Hematopoietic multipotent progenitor cell (in vitro differentiated cells): ENCODE data around the genes OVOL2 and KAT14.

DNA sequence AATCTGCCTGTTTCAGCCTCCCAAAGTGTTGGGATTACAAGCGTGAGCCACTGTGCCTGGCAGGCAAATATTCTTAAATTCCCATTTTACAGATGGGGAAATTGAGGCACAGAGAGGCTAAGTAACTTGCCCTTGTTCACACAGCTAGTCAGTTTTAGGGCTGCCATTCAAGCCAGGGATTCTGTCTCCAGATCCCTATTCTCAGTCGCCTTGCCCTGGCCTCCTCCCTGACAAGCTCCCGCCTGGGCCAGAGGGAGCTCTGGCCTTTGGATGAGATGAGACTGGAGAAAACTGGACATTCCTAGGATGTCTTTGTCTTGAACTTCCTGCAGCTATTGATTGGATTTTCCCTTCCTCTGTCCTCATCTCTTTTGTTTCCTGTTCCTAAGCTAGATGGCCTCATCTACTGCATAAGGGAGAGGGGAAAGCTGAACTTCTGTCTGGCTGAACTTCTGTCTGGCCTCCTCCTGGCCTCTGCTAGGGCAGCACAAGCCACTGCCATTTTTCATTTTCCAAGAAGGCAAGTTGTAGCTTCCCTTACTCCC is 90.6 kb downstream of the NDUFAF5 start:
- CAGE, long polyA plus RNA = no peak

DNA sequence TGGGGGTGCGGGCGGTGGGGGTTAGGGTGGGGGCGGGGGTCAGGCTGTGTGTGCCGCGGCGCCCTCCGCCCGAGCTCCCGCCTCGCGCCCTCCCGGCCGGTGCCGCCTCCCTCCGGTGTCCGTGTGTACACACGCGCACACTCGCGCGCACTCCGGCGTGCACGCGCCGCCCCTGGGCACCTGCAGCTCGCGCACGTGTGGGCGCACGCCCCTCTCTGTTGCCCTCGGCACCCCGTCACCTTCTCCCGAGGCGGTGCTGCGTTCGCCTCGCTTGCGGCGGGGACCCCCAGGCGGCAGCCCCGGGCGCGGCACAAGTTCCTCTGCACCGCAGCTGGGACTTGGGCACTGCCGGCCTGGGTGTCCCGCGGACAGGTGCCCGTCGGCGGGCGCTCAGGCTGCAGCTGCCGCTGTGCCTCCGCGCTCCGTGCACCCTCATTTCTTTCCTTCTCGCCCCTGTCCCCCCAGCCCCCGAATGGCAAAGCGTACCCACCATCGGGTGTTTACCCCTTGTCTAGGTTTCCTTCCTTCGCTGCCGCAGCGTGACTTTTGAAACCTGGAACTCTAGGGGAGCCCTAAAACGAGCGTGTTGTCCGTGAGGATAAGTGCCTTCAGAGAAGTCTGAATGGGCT is 628 bp downstream of the MACROD2 start:
- CAGE, long polyA plus RNA = no peak

GRCh38 chr20:14924493-14924748 is 587.0 kb upstream of the FLRT3 start:
- CAGE, long polyA plus RNA = no peak

GRCh38 chr20:15937268-15937663 is 636.0 kb downstream of the KIF16B start:
- CAGE, long polyA plus RNA = no peak

DNA sequence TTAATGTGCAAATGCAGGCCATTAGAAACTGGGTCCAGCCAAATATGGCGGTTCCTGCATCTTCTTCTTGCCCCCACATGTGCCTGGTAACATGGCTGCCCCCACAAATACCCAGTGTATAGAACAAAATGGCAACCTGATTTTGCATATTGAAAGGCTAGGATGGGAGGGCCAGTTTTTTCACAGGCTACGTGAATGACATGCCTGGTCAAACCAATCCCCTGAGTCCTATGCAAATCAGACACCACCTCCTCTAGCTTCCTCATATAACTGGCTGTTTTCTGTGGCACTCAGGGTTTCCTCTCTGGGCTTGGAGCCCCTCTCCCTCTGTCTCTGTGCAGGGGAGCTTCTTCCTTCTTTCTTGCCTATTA is 372.1 kb downstream of the KIF16B start:
- CAGE, long polyA plus RNA = no peak

DNA sequence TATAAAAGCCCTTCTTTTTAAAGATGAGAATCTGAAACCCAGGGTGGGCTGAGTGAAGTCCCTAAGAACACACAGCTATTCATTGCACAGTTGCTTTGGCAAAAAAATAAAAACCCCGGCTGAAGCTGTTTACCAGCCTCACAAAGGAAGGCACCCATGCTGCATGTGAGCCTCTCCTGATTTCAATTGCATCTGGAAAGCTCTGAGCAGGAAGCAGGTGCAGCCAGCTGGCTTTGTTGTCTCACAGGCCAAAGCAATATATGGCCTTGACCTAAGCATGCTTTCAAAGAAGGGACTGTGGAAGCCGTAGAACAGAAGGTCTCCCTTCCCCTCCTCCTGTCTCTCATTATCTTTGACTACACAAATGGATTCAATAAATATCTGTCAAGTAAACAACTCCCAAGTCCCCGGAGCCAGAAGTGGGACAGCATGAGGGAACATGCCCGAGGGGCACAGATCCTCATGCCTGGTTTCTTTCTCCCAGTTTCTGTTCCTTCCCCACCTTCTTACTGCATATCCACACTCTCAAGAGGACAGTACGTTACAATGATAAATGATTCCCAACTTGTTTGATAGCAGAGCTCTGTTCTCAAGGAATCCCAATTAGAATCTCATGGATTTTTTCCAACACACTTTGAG is 57.2 kb upstream of the PCSK2 start:
- CAGE, long polyA plus RNA = no peak

GRCh38 chr20:17501638-17502433 is 29.3 kb downstream of the BFSP1 start:
- CAGE, long polyA plus RNA = no peak

- CAGE, long polyA plus RNA = no peak
Measured at GRCh38 chr20:17520489-17520945, 10.7 kb downstream of the BFSP1 start.

GRCh38 chr20:17570326-17571068 is 622 bp downstream of the DSTN start:
- CAGE, long polyA plus RNA = no peak

DNA sequence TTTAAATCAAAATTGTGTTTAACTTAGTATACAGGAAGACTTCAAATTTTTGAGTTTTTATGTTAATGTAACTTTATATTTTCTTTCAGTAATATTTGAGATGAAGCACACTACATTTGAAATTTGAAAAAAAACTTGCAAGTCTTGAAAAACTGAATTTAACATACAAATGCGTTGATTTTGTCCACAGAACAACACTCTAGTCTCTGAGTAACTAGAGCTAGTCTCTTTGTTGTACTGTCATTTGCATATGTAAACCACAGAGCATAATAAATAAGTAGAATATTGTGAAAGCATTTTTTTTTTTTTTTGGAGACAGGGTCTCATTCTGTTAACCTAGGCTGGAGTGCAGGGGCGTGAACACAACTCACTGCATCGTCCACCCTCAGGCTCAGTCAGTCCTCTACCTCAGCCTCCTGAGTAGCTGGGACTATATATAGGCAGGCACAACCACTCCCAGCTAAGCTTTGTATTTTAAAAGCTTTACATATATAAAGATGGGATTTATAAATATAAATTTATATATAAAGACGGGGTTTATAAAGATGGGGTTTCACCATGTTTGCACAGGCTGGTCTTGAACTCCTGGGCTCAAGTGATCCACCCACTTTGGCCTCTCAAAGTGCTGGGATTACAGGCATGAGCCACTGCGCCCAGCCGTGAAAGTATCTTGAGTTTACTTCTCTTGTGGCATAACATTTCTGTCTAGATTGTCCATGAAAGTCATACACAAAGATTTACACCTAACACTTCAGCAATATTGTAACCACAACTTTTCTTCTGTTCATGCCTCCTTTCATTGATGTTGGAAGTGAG is 5.5 kb downstream of the DSTN start:
- CAGE, long polyA plus RNA = no peak

GRCh38 chr20:17655209-17656300 is 26.5 kb downstream of the RRBP1 start:
- CAGE, long polyA plus RNA = no peak

GRCh38 chr20:17710556-17710956 is 10.8 kb downstream of the BANF2 start:
- CAGE, long polyA plus RNA = no peak

GRCh38 chr20:17808348-17808768 is 108.6 kb downstream of the BANF2 start:
- CAGE, long polyA plus RNA = no peak

DNA sequence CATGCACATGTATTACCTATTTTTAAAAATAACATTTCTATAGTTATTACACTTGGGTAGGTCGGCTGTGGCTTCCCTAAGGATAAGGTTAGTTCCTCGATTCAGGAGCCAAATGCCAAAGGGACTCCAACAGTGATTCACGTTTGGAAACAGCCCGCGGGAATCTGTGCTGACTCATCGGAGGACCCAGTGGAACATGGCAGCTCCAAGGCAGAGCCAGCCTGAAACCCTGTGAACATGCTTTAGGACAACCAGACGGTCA is 133.4 kb downstream of the SNX5 start:
- CAGE, long polyA plus RNA = no peak

GRCh38 chr20:17854034-17854761 is 114.4 kb downstream of the SNX5 start:
- CAGE, long polyA plus RNA = no peak

DNA sequence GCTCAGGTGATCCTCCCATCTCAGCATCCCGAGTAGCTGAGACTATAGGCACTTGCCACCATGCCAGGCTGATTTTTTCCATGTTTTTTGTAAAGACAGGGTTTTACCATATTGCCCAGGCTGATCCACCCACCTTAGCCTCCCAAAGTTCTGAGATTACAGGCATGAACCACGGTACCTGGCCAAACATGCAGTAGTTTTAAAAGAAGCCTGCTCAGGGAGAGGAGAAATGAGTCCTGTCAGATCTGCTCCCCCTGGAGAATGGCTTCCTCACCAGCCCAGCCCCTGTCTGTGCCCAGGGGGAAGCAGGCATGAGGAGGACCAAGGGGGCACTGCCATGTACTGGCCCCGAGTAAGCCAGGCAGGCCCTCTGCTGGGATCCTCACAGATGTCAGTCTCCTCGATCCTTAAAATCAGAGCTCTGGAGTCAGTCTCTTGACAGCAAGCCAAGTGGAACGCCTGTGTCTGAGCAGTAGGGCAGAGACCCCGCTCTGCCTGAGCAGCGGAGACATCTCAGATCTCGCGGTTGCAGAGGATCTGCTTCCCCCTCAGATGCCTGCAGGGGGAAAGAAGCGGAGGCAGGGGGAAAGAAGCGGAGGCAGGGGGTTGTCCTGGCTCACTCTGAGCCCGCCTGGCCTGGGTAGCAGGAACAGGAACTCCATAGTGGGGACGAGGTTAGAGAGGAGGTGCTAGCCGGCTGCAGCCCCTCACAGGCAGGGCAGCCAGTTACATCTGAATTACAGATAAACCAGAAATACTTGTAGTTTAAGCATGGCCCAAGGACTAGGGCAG is 92.7 kb downstream of the SNX5 start:
- CAGE, long polyA plus RNA = no peak

GRCh38 chr20:17967540-17968359 is 844 bp downstream of the SNX5 start:
- CAGE, long polyA plus RNA = no peak

DNA sequence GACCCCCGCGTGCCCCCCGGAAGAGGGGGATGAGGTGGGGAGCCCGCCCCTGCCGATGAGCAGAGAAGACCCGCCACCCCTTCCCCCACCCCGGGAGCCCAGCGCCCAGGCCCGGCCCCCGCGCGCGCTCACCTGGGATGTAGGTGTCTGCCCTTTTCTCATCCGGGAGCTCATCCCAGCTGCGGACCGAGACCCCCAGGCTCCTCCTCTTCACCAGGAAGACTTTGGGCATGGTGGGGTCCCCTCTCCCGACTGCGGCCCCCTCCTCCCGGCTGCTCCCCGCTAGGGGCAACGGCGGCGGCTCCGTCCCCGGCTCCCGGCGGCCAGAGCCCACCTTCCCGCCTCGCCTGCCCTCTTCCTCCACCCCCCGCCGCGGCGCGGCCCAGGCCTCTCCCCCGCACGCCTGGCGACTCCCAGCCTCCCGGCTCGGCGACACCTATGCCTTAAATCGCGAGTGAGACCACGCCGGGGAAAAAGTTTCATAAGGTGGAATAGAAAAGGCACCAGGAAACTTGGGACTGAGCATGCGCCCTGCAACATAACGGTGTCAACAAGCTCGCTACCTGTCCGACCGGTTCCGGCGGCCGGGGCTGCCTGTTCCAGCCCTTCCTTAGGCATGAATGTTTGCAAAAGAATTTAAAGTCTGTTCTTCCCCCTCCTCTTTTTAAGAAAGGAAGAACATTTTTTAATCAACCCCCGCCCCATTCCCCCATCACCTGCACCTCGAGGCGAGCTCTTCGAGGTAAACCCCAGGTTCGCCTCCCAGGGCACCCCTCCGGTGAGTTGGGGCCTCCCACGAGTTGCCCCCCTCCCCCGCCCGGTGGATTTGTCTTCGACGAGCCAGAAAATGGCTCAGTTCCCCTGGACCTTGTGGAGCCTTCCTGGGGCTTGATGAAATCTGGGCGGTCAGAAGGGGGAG is at the start of gene OVOL2:
TSS of gene OVOL2 (minus strand) at position 514 of the 919 bp plus-strand sequence.
- CAGE, long polyA plus RNA = no peak

DNA sequence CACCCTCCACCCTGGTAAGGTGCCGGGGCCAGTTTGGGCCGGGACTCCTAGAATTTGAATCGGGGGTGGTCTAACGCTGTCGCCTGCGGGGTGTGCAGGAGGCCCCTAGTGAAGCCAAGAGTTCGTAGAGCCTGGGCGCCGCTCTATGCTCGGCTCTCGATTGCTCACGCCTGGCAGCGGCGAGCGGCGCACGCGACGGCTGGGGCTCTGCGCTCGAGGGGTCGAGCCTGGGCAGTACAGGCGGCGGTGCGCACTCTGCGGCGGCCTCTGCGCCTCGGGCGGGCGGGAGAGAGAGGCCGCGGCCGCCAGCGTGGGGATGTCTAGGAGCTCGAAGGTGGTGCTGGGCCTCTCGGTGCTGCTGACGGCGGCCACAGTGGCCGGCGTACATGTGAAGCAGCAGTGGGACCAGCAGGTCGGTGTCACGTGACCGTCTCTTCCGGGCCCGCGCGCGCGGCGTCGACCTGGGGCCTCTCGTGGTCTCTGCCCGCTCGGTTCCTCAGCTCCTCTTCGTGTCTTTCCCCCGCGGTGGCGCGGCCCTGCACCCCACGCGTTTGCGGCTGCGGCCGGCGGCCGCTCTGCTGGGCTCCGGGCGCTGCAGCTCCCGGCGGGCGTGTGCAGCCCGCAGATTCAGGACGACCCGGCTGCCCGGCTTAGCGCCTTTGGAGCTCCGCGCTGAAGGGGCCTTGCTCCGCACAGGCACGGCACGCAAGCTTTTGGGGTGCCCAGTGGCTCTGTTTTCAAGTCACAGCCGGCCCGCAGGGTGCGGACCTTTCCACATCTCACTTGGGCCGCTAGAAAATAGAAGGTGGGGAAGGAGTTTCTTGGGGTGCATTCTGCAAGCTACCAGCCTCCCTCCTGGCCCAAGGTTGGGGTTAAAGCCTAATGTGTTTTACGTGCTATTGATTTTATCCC is at the start of gene KAT14:
TSS of gene KAT14 (plus strand) at position 224 of the 912 bp plus-strand sequence.
- CAGE, long polyA plus RNA = start-site peak on the plus strand centred at position 236 of the sequence, 7 bp wide, 32 reads; start-site peak on the plus strand centred at position 434 of the sequence, 31 bp wide, 22 reads

DNA sequence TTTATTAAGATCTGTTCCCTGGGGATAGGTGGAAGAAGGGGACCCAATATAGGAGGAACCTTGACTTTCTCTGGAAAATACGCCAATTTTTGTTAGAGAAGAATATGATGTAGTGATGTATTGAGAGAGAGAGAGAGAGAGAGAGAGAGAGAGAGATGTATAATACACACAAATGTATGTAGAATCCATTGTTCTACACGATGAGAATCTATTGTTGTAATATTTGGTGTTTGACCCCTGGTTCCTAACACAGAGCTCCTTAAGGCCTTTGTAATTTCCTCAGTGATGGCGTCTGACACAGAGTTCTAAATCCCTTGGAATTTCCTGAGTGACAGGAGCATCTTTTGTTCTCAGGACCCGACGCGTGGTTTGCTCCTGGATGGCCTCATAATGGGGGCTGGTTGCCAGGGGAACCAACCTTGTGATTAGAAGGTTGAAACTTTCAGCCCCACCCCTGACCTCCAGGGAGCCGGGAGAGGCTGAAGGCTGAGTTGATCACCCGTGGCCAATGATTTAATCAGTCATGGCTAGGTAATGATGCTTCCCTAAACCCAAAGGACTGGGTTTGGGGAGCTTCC is 20.6 kb upstream of the ZNF133 start:
- CAGE, long polyA plus RNA = no peak